Neural progenitor cell (in vitro differentiated cells): ENCODE measurements around a stretch of chr2.

DNA sequence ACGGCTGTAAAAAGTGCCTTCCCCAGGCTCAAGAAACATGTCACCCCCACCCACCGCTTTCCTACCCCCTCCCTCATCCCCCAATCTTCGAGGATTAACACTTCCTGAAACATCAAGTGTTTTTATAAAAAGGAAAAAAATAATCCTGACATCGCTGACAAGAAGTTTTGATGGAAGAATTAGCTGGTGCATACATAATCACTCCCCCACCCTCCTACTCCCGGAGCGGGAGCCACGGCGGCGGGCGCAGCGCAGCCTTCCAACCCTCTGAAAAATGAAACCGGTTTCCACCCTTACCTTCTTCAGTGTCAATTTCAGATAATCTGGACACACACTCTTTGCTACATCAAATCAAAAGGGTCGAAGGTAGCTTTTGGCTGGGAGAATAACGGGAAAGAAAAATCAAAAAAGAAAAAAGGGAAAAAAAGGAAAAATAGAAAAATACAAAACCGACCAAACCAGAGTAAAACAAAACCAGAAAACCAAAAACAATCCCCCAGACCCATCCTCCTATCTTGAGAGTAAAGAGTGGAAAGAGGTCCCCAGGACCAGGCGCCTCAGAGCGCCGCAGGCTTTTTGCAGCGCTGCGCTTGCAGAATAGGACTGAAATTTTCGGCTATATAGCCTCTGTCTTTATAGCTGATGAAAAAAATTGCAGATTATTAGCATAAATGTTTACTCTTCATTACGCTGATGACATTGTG is 7.9 kb downstream of the DLX1 start:
- RAMPAGE, long total RNA, result no peak

DNA sequence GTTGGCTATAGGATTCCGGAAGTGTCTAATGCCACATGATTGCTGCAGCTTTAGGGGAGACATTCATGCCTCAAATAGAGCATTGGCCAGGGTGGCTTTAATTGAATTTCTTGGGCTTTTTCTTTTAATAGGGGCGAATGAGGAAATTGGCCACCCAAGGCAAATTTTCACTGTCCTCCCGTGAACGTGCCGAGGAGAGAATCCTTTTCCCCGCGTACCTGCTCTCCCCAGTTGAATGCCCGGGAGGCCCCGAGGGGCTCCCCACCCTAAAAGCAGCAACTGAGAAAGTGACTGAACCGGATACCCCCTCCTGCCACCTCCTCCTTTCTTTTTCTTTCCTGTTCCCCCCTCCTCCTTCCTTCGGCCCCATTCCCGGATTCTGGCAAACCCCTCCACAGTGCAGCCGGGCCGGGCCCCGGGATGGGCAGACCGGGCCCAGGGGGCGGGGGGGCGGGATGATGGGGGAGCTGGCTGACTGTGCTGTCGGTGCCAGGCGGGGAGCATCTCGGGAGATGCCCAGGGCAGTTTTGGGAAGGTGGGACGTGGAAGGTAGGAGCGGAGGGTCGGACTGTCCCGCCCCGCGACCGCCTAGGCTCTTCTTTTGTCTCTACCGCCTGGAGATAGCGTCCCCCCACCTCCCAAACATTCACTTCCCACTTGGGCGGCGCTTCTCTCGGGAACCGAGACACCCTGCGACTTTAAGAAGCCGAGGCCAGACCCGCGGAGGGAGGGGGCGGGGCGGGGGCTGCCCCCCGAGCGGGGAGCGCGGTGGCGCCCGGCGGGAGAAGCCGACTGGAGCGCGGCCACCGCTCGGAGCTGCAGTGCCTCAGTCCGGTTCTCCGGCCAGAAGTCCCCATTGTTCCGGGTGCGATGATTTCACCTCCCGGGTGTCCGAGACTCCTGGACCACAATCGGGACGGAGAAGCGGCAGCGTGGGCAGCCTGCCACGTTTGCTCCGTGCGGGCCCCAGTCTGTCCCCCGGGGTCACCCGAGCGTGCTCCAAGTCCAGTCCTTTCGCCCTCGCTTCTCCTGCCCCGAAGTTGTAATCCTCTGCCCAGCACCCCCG is 8.2 kb downstream of the DLX2 start:
- RAMPAGE, long total RNA, result no peak

- RAMPAGE, long total RNA, result no peak
These were observed 87.8 kb upstream of the ITGA6 start for GRCh38 chr2:172339521-172340017.

DNA sequence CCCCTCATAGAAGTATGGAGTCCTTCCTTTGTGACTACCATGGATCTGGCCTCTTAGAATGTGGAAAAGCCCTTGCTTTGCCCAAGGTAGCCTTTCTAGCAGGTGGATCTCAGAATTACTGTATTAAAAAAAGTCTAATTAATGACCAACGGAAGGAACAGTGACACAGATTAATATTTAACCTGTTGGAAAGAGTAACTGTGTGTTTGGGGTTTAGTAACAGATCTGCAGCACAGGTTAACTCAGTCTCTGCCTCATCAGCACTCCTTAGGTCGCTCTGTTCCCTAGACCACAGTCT is 52.8 kb upstream of the ITGA6 start:
- RAMPAGE, long total RNA, result no peak

DNA sequence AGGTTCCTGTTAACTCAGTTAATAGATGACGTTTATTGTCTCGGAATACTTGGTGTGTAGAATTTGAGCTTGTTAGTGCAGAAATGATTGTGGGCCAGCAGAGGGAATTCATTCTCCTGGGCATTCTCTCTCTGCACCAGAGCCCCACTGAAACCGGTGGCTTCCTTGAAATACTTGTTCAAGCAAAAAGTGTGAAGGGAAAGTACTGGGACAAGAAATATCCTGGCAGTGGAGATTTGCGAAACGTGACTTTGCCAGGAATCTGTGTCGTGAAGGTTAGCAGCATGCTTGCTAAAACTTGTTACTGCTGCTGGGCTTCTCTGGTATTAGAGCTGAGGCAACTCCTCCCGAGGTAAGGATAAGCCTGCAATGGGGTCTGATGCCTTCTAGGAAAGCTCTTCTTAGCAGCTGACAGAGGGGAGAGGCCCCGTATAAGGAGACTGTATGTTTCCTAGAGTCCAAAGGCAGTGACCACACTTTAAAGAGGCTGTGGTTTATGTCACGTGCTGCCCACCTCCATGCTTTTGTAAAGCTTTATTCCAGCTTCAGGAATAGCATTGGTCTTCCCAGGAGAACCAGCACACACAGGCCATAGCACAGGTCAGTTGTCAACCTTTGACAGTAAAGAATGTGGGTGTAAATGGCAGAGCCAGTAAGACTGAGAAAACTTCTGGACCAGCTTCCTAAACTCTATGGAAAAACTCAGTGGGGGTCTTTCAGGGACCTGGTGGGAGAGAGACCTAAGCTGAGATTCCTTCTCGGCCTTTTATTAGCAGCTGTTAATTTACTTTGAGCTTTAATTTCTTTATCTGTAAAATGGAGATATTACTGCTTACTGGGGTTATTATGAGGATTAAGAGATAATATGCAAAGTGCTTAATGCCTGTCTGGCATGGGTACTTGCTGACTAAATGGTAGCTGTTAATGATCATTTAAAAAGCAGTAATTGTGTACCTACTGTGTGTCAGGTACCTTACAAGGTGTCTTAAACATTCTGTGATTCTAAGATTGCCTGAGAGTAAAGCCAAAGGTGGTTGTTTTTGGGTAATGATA is 2.3 kb downstream of the ITGA6 start:
- RAMPAGE, long total RNA, result no peak

DNA sequence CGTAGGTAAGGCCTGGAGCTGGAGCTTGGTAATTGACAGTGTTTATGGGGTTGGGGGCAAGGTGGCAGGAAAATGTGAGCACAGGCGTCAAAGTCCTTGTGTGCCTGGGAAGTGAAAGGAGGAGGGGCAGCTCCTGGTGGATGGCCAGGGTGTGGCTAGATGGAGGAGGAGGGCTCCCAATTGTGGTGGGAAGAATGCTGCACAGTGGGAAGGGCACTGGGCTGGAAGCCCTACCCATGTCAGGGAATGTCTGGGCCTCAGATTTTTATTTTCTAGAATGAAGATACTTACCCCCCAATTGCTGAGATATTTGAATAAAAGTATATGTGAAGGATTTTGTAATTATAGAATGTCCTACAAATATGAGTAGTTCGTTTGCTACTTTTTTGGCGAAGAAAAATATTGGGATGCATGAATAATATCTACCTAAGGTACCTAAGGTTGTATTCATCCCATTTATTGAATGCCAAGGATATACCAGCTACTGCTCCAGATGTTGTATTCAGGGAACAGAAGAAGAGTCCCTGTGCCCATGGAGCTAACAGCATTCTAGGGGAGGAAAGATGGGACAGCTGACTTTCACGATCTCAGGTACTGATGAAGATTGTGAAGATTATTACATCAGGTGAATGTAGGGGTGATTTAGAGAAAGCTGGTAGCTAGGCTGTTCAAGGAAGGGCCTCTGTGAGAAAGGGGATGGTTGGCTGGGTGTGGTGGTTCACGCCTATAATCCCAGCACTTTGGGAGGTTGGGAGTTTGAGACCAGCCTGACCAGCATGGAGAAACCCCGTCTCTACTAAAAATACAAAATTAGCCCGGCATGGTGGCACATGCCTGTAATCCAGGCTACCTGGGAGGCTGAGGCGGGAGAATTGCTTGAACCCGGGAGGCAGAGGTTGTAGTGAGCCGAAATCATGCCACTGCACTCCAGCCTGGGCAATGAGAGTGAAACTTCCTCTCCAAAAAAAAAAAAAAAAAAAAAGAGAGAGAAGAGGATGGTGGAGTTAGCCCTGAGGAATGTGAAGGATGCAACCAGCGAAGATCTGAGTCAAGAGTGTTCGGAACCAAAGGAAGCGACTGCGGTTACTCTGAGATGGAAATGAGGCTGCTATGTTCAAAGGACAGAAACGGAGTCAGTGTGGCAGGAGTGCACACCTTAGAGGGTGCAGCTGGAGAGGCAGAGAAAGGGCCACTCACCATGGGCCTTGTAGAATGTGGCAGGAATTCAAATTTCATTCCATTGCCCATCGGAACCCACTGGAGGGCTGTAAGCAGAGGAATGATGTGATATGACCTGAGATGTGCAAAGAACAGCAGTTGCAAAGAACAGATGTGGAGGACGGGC is 22.0 kb downstream of the ITGA6 start:
- RAMPAGE, long total RNA, result no peak

DNA sequence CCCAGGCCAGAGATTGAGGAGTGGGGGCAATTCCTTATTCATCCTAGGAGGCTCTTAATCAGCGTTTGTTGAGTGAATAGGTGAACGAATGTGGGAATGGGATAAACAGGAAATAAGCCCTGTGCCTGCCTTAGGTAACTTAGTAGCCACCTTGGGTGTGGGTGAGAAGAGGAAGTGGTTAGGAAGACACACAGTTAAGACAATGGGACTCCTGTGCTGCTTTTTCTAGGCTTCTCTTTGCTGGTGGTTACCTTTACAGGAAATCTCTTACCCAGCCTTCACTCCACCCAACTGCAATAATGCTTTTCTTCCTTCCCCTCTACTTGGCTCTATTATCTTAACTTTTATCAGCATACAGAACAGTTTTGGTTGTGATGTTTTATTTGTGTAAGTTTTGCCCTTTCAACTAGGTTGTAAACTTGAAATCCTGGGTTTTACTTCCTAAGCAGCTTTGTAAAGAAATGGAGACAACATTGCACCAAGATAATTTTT is 35.8 kb downstream of the ITGA6 start:
- RAMPAGE, long total RNA, result no peak

DNA sequence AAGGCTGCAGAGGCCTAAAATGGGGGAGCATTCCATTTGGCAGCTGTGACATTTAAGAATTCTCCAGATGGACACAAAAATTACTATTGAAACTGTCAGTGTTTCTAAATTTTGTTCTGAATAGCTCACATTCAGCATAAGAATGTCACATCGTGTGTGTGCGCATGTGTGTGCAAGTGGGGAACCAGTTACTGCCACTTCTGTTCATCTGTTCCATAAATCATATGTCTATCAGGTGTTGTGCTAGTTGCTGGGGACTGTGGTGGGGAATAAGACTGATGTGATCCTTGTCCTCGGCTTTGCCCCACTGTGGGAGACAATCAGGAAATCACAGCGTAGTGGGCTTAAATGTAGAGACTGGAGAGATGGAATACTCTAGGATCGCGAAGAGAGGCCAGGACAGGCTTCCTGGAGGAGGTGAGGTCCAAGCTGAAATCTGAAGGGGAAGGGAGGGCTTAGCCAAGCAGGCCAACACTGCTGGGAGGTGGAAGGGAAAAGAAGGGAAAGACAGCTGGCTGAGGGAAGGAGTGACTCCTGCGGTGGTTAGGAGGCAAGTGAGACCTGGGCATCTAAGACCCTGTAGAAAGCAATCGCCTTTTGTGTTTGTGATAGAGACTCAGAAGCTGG is 55.4 kb downstream of the ITGA6 start:
- RAMPAGE, long total RNA, result no peak

- RAMPAGE, long total RNA, result no peak
These were observed 60.5 kb downstream of the ITGA6 start for GRCh38 chr2:172487843-172488331.

- RAMPAGE, long total RNA, result no peak
These were observed 63.8 kb upstream of the PDK1 start for GRCh38 chr2:172492084-172492400.

GRCh38 chr2:172726015-172726704 is 9.5 kb upstream of the RAPGEF4 start:
- RAMPAGE, long total RNA, result no peak

GRCh38 chr2:172930820-172931949 is 144.5 kb upstream of the MAP3K20 start:
- RAMPAGE, long total RNA, result no peak

DNA sequence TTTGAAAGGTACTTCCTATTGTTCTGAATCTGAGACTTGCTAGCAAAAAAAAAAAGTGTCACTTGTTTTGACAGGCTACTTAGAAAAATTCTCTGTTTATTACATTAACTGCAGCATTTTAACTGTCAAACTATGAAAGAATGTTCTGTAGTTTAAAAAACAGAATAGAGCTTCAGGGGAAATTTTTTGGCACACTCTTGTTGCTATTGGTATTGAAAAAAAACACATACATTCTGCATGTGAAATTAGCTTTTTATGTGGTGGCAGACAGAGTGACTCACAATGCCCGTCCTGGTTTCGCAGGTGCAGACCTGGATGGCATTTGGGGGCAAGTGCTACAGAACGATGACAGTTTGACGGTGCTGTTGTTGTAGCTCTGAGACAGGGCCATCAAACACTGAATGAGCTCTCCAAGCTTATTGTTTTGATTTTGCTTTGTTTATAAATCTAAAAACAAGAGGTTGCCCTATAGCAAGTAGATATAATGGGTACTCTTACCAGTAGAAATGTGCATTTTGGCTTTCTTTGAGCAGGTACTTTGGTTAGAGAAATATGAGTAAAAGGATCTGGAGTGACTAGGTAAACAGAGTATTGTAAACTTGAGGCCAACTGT is 104.9 kb upstream of the MAP3K20 start:
- RAMPAGE, long total RNA, result no peak

DNA sequence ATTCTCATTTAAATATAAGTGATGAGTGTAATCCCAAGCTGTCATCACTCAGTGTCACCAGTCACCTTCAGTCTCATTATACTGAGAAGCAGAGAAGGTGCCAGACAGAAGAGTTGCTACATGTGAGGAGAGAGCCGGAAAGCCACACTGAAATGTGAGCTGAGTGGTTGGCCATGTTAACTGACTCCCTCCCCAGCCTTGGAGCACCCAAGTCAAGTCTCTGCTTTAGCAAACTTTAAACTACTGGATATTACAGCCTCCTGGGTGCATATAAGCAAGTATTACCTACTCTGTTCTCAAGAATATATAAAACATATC is 75.9 kb upstream of the MAP3K20 start:
- RAMPAGE, long total RNA, result no peak

GRCh38 chr2:173028164-173028622 is 47.5 kb upstream of the MAP3K20 start:
- RAMPAGE, long total RNA, result no peak

DNA sequence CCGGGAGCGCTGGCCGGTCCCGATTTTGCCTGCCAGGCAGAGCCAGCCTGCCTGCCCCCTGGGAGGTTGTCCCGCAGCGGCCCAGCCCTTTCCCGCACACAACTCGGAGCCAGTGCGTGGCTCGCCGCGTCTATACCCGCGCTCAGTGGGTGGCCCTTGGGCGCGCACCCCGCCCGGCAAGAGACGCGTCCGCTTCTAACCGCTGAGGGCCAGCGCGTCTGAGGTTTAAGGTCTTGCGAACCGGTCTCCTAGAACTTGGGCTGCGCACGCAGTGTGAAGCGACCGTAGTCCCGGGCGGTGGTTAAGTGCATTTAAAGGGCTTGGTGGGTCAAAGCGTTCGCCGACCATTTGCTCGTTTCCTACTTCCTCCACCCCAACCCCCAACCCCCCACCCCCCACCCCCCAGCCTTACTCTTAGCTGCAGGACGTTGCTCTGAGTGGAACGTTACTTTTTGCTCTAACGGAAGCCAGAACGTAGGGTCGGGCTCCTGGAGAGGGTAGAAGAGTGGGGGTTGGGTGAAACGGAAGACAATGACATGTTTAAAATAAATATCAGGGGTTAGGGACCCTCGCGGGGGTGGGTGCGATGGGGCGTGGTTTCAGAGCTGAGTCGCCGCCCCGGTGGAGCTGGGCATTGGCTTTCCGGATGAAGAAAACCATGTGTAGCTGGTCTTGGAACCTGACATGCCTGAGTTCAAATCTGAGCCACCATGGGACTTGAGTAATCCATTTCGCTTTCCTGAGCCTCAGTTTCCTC is 792 bp downstream of the CDCA7 start:
- RAMPAGE, long total RNA, result no peak

GRCh38 chr2:173901897-173902595 is 63.1 kb downstream of the SP3 start:
- RAMPAGE, long total RNA, result no peak

DNA sequence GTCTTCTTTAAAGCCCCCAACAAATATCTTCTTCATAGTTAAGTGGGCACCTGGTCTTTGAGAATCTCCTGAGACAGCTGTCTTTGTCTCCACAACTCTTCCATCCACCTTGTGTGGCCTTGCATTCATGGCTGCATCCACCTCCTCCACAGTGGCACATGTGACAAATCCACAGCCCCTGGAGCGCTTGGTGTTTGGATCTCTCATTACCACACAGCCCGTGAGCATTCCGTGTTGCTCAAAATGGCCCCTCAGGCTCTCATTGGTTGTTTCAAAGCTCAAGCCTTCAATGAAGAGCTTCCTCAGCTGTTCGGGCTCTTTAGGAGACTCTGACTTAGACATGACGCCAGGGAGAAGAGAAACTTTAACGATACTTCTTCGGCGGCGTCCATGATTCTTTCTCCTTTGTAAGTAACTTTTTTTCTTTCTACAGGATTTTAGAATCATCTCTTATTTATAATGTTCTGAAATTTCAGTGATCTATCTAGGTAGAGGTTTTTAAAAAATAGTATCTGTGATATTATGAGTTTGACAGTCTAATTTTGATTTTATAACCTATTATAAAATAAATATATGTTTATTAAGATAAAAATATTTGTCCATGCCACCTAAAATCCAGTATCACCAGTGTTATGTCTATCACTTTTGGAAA is 24.0 kb upstream of the SP9 start:
- RAMPAGE, long total RNA, result no peak

- RAMPAGE, long total RNA, result no peak
These were observed 13.8 kb downstream of the SP9 start for GRCh38 chr2:174348555-174349023.

DNA sequence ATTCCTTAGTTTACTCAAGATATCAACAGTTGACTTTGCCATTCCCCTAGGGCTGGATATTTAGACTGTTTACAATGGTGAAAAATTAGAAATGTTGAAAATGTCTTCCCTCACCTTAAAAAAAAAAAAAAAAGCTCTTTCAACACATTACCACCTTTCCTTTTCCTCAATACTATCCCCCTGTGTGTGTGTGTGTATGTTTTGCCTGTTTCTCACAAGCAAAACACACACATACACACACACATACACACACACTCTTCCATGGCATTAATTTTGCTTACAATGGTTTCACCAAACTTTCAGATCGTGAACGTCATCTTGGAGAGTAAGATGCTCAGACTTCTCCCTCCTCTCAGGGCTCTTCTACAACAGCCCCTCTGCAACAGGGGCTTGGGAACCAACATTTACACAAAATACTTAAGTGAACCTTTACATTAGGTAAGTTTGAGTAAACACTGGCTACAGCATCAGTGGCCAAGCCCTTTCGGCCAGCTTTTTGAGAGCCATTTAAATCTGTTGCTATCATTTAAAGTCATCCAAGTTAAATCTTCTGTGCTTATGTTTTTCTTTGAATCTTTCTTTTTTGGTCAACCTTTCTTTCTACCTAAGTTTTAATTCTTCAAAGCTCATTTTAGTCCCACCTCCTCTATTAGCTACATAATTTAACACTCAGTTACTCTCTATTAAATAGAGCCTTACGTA is 21.7 kb downstream of the CIR1 start:
- RAMPAGE, long total RNA, result no peak